Mesenchymal stem cell of Wharton's jelly (primary cell): ENCODE data around the genes PKDREJ and CELSR1.

DNA sequence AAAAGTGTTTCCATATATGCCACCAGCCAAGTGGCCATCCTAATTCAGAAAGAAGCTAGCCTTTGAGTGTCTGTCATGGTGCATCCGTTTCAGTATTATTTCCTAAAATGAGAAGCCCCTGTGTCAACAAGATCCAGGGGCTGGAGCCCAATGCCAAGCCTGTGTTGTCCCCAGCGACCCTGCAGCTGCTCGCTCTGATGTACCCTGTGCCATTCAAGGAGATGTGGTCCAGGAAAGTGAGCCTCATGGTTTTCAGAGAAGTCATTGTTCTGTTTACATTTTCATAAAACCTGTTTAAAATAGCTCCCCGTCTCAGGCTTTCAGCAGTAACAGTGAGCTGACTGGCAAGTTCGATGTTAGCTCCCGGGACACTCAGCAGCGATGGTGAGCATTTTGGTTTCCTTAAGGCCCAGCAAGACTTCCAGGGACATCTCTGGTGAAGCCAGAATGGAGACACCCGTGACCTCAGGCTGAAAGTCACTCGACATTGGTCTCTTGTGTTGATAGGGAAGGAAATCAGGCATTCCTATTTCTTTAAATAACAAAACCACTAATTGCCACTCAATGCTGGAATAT lies 12.3 kb downstream of the CDPF1 start:
- CAGE, long polyA plus RNA: no peak

GRCh38 chr22:46263241-46263774 lies at the start of gene PKDREJ:
TSS of gene PKDREJ (minus strand) at chr22:46263343.
- CAGE, long polyA plus RNA: no peak

DNA sequence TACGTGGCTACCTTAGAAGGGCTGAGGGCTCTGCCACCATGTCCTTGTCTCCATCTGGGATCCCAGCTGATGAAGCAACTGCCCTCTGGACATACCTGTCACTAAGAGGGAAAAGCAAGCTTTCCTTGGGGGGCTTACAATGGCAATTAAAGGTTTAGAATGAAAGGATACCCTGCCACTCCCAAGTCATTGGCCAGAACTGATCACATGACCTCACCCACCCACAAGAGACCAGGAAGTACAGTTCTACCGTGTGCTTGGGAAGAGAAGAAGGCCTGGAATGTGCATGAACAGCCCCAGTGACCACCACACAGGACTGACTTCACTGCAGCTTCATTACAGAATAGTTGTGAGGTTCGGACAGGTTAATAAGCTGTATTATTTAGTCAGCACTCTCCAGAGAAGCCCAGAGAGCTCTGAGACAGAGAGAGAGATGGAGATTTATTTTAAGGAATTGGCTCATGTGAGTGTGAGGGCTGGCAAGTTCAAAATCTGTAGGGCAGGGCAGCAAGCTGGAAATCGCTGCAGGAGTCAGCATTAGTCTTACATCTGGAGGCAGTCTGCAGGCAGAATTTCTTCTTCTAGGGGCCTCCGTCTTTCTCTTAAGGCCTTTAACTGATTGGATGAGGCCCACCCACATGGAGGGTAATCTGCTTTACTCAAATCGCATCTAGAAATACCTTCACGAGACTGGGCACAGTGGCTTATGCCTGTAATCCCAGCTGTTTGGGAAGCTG lies 8.1 kb downstream of the TTC38 start:
- CAGE, long polyA plus RNA: no peak

GRCh38 chr22:46289429-46290079 lies 7.1 kb upstream of the GTSE1 start:
- CAGE, long polyA plus RNA: no peak

DNA sequence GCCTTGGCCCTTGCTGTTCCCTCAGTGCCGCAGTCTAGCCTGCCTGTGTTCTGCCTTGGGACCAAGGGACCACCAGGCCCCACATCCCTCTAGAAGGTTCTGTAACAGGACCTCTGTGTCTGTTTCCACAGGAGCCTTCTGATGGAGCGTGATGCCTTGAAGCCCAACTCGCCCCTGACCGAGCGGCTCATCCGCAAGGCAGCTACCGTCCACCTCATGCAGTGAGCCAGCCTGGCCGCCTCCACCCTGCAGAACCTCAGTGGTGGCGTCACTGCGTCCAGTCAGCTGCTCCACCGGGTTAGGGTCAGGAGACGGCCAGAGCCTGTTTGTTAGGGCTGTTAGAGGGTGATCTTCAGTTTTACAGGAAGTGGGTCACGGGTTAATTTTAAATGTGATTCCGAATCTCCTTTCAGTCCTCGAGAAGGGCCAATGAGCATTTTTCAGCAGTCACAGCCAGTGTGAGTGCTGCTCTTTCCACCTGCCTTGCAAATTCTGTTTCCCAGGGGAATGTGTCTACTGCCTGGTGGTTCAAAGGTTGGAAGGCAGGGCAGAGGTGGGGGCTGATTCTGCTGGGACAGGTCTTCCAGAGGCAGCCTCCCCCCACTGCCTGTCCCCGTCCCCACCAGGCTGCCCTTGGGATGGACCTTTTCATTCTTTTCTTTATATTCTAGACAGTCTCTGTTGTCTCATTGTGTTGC lies 3.9 kb upstream of the GTSE1 start:
- CAGE, long polyA plus RNA: no peak

- CAGE, long polyA plus RNA: no peak
Measured at GRCh38 chr22:46295957-46296182, 800 bp upstream of the GTSE1 start.

- CAGE, long polyA plus RNA: no peak
Measured at GRCh38 chr22:46361847-46362957, 26.7 kb downstream of the TRMU start.

- CAGE, long polyA plus RNA: no peak
Measured at GRCh38 chr22:46375077-46375604, 39.6 kb downstream of the TRMU start.

DNA sequence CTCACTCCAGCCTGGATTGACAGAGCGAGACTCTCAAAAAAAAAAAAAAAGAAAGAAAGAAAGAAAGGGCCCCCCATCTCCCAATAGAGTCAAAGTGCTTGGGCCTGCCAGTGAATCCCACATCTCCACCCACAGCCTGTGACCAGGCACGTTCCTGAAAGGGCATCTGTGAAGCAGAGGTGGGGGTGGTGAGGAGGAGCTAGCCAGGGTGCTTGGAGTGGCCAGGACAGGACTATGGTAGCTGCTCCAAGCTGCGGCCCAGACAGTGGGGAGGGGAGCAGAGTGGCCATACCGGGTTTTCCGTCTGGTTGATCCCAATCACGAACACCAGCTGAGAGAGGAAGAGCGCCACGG lies 41.2 kb downstream of the TRMU start:
- CAGE, long polyA plus RNA: no peak

DNA sequence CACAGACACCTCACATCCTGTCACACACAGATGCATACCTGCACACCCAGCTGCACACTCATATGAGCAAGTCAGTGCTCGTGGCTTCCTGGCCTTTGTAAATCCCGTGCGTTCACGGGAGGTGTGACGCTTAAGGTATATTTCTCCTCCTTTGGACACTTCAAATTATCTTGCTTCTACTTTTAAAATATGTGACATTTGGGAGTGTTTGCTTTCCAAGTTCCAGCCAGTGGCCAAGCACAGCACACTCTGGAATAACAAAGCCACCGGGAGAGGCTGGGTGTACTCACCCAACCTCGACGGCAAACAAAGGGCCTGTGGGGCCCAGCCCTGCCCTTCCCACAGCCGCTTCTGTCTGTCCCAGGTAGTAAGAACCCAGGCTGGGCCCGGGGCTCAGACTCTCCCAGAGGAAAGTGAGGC lies 93.7 kb downstream of the CELSR1 start:
- CAGE, long polyA plus RNA: no peak

GRCh38 chr22:46500196-46500758 lies 37.1 kb downstream of the CELSR1 start:
- CAGE, long polyA plus RNA: no peak

GRCh38 chr22:46532506-46533237 lies 4.7 kb downstream of the CELSR1 start:
- CAGE, long polyA plus RNA: no peak

GRCh38 chr22:46537305-46538396 lies at the start of gene CELSR1:
TSS of gene CELSR1 (minus strand) at chr22:46537620.
- CAGE, long polyA plus RNA: no peak

DNA sequence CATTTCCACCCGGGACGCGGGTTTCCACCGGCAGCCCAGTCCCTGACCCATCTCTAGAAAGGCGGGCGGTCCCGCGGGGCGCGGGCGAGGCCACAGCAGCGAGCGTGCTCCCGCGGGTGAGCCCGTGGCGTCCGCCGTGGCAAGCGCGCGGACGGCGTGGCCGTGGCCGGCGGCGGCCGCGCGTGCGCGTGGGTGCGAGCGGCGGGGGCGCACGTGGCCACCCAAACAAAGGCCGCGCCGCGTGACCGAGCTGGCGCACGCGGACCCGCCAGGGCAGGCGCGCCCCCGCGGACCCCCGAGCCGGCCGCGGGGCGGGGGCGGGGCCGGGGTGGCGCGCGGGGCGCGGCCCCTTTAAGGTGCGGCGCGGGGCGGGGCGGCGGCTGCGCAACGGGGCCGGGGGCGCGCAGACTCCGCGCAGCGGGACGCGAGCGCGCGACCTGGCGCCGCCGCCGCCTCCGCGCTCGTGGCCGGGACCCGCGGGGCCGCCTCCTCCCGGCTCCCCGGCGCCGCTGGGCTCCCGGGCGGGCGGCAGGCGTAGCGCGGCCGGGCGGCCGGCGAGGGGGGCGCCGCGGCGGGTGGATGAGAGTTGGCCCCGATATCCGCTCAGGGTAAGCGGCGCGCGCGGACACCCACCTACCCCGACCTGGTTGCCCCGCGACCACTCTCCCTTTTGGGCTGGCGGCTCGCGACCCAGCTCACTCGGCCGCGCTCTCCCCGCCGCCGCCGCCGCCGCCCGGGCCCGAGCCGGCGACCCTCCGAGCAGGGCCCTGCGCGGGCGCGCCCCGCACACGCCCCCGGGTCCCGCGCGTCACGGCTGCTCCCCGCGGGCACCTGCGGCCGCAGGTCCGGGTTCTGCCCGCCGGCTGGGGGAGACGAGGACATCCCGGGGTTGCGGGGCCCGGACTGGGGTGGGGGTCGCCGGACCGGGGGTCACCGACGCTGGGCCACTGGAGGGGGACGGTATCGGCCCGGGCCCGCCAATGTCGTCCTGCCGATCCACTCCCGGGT lies 39.6 kb upstream of the CELSR1 start:
- CAGE, long polyA plus RNA: no peak

GRCh38 chr22:46587188-46588241 lies 32.7 kb upstream of the GRAMD4 start:
- CAGE, long polyA plus RNA: no peak

DNA sequence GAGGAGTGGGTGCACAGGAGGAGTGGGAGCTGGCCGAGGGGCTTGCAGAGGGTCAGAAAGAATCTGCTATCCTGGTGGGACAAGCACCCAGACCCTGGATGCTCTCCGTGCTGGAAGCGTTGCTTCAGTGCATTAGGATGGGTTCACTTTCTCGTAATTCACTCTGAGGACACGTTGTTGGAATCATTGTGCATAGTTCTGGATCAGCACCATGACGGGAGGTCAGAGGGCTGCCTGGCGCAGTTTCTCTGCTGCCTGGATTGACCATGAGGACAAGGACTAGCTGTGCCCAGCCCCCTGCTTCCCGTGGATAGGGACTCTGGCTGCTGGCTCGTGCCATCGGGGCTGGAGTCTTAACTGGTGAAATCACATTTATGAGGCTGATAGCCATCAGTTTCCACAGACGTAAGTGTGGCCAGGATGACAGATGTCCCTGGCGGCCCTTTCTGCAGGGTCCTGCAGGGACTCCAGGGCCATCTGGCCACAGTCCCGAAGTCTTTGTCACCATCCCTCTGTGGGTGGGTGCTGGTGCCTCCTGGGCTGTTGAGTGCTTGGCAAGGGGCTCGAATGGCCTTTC lies 24.2 kb upstream of the GRAMD4 start:
- CAGE, long polyA plus RNA: no peak

- CAGE, long polyA plus RNA: no peak
Measured at GRCh38 chr22:46609048-46609417, 11.2 kb upstream of the GRAMD4 start.

DNA sequence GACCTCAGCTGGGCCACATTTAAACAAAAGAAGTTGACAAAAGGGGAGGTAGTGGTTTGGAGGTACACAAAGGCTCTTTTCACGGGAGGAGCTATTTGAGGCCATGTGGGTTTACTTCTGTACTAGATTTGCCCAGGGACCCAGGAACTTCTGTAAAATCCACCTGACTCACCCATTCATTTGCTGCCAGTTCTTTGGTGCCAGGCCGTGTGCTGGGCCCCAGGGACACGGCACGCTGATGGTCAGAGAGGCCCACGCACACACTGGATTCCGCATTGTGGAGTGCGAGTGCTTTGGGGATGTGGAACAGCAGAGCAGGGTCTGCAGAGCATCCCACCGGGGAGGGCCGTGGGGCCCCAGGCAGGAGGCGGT lies 10.8 kb upstream of the GRAMD4 start:
- CAGE, long polyA plus RNA: no peak

DNA sequence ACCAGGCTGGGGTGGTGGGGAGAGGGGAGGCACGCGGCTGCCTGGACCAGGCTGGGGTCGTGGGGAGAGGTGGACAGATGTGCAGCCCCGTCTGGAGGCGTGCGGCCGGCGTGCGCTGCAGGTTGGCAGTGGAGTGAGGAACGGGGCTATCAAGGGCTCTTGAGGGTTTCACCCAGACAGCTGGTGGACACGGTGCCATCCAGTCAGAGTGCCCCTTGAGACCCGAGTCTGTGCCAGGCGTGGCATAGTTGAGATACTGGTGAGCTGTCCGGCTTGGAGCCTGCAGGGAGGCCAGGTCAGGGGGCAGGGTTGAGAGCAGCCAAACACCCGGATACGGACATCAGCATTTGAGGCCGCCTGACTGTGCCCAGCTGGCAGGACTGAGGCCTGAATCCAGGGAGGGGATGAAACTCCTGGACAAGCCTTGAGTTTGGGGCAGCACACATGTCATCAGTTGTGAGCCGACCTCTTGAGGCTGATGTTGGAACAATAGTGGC lies 1.5 kb upstream of the GRAMD4 start:
- CAGE, long polyA plus RNA: no peak

- CAGE, long polyA plus RNA: no peak
Measured at GRCh38 chr22:46626618-46627439, 6.6 kb downstream of the GRAMD4 start.